Tibial artery (tissue), 1 donor: ENCODE measurements around a stretch of chr10.

DNA sequence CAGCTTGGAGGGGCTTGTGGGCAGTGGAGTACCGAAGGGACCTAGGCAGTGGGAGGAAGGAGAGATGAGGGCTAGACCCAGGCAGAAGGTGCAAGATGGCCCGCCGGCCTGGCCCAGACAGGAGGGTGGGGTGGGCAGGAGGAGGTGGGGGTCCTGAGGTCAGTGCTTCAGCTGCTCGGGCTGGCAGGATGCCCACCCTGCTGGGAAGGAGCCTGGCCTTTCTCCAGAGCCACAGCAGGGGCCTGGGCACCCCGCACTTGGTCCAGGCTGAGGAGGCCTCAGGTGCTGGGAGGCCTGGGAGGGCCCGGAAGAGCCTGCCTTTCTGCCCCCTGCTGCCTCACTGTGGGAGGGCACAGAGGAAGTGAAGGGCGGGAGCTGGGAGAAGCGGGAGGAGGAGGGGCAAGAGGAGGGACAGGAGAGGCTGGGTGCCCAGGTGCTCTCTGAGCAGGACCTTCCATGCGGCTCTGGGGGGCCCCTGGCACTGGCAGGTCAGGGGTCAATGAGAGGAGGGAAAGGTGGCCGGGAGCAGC, 49.7 kb downstream of the PWWP2B start:
- PRO-cap = bidirectional peak, plus-strand start at position 417 of the sequence, minus-strand start at position 339 of the sequence

DNA sequence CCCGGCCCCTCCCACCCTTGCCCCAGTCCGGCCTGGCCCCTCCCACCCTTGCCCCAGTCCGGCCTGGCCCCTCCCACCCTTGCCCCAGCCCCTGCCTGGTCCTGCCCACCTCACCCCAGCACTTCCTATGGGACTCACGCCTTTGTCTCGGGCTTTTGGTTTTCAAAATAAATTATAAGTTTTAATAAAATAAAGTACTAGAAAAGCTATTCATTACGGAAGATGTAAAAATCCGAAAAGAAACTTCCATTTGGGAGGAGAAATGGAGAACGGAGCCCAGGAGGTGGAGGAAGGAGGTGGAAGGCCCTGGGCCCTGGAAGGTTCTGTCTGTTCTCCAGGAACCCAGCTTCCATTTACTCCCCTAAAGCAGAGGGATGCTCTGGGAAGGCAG, 52.2 kb downstream of the PWWP2B start:
- PRO-cap = no peak

DNA sequence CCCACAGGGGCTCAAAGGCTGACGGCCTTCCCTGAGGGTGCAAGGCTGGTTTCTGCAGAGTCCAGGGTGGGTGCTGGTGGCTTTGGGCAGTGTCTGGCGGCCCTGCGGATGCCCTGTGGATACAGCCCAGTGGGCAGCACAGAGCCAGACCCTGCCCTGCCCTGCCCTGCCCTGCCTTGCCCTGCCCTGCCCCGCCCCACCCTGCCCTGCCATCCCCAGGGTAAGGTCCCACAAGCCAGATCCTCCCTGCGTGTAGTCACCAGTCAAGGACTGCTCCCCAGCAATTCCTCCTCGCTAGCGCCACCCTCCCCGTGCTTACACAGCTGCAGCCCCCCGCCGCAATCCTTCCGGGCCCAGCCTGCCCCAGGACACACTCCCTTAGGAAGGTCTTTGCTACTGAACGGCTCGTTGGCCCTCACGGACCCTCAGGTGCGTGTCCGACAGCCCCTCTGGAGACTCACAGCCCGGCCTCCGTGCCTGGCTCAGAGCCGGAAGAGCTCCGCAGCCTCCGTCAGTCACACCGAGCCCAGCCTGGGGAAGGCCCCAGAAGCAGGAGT, 68.2 kb downstream of the PWWP2B start:
- PRO-cap = no peak

- PRO-cap = bidirectional peak, plus-strand start at chr10:132469805, minus-strand start at chr10:132469633
These were observed 68.0 kb upstream of the INPP5A start for GRCh38 chr10:132469578-132469932.

DNA sequence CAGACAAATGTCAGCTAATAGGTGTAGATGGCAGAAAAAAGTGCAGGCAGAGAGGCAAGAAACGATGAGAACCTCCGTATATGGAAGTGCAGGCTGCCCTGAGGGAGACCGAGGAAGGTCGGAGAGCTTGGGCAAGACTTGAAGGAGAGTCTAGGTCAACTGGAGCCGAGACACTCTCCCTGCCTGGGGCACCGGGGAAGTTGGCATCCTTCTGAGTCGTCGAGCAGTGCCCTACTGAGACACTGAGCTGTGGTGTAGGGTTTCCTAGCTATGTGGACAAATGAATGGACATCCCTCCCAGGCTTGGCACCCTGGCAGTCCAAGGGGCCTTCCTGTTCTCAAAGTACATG, 57.3 kb upstream of the INPP5A start:
- PRO-cap = no peak

DNA sequence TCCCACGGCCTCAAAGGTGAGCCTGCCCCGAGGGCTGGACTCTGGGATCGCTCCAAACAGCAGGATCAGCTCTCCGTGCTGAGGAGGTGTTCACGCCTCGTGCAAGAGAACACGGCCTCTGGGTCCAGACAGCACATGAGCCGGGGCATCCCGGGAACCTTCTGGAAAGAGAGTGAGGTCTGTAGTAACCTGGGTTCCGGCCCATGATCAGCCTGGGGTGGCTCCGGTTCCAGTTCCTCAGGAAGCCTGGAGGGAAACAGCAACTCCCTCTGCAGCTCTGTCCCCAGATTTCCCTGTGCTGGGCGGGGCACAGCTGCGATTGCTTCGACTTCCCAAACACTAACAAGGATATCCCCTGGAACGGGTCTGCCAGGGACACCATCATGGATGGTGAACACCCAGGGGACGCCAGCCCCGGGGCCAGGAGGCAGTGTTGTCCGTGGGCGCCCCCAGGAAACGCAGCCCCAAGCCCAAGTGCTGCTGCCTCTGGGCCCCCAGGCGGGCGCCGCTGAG, 18.0 kb upstream of the INPP5A start:
- PRO-cap = no peak

DNA sequence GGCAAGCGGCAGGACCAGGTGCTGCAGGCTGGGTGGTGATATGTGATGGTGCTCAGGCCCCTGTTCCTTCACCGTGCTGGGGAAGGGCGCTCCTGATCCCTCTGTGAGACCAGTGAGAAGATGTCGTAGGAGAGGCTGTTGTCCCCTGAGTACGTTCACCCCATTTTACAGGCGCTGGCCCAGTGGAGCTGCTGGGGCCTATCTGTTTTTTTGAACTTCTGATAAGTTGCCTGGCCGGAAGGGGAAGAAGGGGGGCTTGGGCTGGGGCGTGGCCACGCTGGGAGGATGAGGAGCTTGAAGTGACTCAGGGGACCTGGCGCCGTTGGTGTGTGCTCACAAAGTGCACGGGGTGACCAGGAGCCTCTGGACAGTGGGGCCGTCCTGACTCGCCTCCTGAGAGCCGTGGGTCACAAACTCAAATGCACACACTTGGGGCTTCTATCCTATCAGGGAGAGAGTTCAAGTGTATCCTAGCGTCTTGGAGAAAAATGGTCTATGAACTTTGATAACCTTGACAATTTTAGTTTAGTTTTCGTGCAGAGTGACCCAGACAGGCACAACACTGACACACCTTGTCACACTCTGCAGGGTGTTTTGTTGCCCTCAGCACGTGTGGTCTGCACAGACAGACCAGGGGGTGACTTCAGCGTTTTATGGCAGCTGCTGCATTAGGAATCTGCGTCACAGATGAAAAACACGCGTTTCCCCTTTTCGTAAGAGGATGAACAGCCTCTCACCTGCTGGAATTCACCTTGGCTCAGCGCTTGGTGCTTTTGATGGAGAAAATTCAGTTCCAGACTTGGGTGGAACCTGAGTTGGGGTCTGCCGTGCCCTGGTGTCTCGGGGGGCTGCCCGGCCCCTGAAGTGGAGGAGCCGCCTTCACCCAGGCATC, 17.8 kb downstream of the INPP5A start:
- PRO-cap = no peak

GRCh38 chr10:132666091-132666592, 119.8 kb downstream of the NKX6-2 start:
- PRO-cap = no peak

- PRO-cap = no peak
These were observed 57.0 kb upstream of the NKX6-2 start for GRCh38 chr10:132843033-132843320.

DNA sequence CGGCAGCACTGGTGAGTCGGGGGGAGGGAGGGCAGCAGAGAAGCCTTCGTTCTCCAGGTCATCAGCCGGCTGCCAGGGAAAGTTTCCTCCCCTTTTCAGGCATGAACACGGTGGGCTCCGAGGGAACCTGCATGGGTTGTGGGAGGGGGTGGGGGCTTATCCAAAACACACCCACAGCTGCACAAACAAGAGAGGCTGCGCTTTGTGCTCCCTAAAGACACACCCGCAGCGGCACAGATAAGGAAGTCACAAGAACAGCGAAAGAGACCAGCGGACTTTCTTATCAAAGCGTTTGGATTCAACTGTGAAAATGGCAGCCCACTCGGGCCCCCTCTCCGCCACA, 62.4 kb upstream of the NKX6-2 start:
- PRO-cap = no peak

- PRO-cap = no peak
These were observed 18.7 kb upstream of the CFAP46 start for GRCh38 chr10:132961066-132961568.

DNA sequence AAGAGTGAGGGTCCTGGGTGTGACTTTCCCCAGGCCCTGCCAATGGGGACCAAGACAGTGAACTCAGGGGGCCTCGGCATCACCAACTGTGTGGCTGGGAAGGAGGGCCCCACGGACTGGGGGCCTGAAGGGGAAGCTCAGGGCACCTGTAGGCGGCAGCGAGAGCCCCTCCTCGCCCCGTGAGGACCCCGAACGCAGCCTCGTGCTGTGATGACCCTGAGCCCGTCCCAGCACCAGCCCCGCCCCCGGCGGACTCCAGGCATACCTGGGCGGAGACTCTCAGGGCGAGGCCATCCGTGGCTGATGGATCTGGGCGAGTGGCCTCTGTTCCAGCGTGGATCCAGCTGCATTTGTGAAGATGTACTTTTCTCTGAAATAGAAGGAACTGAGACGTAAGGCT, 50.4 kb upstream of the CFAP46 start:
- PRO-cap = no peak

DNA sequence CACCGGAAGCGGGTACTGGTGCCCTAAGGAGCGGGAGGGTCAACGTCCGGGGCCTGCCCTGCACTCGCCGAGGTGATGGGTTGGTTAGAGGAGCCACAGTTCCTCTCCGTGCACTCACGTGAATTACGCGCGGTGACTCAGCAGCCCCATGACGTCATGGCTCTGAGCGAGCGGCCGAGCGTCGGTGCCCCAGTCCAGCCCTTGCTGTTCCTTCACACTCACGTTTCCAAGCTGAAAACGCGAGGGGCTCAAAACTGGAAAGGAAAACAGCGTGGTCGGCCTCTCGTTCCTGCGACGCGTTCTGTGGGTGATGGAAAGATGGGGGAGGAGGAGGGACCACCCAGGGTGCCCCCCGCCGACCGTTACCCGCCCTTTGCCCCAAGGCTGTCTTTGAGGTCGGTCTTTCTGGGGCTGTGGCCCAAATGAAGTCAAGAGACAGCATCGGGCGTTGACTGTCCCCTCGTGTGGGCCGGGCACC, 70.3 kb upstream of the CFAP46 start:
- PRO-cap = no peak

DNA sequence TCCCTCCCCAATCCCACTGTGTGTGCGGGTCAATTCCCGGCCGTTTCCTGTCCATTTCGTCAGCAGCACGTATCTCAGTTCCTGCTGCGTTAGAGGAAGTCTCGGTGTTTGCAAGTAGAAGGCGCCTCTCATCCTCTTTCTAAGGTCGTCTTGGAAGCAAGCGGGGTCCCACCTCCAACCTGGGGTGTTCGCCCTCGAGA, 25.0 kb upstream of the ADGRA1 start:
- PRO-cap = no peak

DNA sequence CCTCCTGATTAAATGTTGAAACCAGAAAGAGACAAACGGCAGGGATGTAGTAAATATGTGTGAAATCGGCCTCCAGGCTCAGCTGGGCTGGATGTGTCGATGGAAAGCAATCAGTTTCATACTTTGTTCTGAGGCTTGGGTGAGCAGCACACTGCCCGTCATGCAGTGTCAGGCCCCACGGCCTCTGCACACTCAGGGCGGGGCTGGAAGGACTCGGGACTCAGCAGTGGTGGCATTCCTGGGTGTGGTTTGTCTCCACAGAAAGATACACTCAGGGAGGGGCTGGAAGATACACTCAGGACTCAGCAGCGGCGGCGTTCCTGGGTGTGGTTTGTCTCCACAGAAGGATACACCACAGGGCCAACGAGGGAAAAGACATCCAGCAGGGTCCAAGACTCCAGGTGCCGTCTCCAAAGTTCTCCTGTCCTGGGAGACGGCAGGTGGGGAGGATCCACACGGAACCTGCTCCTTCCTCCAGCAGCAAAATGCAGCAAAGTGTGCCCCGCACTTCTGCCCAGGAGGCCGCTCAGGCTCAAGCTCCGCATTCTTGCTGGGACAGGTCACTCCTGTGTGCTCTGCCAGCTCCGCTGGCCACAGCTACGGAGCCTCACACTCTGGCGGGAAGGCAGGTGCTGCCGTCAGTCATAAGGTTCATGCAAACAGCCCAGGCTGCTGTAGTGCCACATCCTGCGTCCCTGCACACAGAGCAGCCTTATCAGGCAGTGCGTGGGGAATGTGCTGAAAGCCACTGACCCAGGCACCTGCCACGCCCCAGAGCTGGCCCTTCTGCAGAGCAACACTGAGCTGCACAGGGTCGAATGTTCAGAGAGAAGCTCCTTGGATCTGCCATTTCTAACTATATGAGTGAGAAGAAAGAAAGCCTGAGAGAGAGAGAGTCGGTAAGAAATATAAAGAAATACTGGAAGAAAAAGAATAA, 22.3 kb downstream of the ADGRA1 start:
- PRO-cap = no peak

DNA sequence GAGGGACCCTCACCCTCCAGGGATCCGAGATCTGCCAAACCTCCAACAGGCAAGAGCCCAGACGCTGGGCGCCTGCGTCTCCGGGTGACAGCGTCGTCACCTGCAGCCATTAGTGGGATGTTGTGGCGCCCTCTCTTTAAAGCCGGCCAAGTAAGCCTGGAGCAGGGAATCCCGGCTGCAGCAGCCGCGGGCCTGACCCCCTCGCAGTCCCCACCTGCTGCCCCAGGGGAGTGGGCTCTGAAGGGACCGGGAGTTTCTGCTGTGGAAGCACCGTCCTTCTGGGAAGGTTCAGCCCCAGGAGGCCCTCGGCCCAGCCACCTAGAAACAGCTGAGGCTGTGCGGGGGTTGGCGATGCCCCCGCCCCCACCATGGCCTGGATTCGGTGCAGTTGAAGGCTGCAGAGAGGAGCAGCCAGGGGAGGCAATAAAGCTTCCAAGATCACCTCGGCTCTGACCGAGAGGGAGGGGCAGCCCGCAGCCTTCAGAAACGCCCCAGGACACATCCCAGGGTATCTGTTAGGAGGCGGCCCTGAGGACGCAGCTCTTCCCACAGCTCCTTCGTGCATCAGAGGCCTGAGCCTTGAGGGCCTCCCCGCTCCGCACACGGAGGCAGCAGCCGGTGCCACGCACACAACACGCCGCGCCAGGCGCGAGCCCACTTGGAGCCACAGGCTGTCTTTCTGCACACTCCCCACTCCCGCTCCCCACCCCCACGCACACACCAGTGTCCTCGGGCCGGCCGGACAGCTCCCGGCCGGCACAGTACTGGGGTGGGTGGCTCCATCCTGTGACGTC, 1.5 kb downstream of the KNDC1 start:
- PRO-cap = no peak

GRCh38 chr10:133247504-133248587, 10.2 kb downstream of the VENTX start:
- PRO-cap = no peak

DNA sequence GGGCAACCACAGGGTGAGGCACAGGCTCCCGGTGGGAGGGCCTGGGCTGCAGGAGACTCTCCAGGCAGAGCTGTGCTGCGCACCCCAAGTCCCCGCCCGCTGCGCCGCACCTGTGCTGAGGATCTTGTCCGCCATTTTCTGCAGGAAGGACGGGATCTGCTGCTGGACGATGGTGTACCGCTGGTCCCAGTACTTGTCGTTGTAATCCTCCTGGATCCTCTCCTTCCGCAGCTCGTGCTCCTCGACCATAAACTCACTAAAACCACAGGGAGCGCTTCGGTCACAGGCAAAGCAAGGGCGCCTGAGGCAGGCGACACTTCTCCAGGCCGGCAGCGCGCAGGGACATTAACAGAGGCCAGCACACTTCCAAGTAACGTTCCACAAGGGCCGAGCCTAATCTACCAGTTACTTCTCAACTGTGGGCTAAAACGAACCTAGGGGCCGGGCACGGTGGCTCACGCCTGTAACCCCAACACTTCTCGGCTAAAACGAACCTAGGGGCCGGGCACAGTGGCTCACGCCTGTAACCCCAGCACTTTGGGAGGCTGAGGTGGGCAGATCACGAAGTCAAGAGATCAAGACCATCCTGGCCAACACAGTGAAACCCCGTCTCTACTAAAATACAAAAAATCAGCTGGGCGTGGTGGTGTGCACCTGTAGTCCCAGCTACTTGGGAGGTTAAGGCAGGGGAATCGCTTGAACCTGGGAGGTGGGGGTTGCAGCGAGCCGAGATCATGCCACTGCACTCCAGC, 13.2 kb upstream of the ADAM8 start:
- PRO-cap = no peak

GRCh38 chr10:133300550-133301311, 7.9 kb downstream of the TUBGCP2 start:
- PRO-cap = no peak

- PRO-cap = no peak
These were observed 1.4 kb downstream of the ZNF511 start for GRCh38 chr10:133310079-133310557.